Thyroid gland (tissue), 7 donors: Measurements from ENCODE around the gene PLPP3.

DNA sequence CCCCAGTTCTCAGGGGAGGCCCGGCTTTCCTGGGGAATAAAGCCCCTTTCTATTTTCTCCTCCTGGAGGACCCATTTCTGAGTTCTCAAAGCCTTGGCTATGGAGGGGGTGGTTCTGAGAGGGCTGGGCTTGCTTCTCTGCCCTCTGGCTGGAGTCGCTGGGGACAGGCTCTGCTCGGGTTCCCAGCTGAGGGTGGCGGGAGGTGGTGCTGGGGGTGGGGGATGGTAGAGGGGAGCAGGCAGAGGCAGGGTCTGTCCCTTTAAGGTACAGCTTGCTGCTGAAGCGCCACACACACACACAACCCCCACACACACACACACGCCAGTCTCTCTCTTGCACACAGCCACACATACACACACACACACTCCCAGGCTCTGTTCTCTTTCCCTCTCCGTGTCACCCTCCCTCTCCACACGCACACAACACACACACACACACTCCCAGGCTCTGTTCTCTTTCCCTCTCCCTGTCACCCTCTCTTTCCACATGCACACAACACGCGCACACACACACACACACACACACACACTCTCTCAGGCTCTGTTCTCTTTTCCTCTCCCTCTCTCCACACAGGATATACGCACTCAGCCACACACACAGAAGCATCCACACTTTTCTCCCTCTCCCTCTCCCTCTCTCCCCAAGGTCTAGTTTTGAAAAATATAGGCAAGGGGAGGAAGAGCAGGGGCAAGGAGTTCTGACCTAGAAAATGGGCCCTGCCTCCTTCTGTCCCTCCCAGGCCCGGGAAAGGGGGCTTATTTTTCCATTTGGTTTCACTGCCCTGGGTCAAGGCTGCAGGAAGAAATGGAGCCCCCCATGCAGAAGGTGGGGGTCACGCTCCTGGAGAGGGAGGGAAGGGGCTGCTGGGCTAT lies 71.9 kb upstream of the ACOT11 start:
- PRO-cap, 2 experiments, result no peak in any of the 2 experiments
- RAMPAGE, long total RNA, 5 experiments, result no peak in any of the 5 experiments

GRCh38 chr1:54790643-54791124 lies 10.4 kb downstream of the TTC22 start:
- PRO-cap, 2 experiments, result no peak in any of the 2 experiments
- RAMPAGE, long total RNA, 5 experiments, result no peak in any of the 5 experiments

- PRO-cap, 2 experiments, result no peak in any of the 2 experiments
- RAMPAGE, long total RNA, 5 experiments, result no peak in any of the 5 experiments
Observed at GRCh38 chr1:54794339-54795262, 6.5 kb downstream of the TTC22 start.

GRCh38 chr1:54798746-54799793 lies 2.1 kb downstream of the TTC22 start:
- PRO-cap, 2 experiments, result no peak in any of the 2 experiments
- RAMPAGE, long total RNA, 5 experiments, result no peak in any of the 5 experiments

DNA sequence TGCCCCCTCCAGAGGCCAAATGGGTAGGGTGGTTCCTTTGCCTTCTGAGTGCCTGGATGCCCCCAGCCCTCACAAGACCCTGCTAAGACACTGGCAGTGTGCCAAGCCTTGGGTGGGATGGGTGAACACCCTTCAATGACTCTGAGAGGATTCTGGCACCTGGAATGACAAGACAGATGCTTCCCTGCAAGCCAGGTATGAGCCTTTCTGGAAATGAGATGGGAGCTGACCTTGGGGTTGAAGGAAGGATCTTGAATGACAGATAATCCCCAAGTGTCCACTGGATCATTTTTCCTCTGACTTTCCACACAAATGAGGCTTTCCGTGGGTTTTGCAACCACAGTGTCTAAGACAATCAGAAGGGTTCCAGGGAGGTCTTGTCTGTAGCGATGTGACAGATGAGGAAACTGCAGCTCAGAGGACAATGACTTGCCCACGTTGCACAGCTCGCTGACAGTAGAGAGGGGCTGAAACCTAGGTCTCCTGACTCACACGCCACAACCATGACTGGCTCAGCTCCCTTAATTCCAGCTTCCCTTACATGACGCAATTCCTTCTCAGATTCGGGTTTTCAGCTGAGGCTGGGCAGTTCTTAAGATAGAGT lies 36.5 kb downstream of the DHCR24 start:
- PRO-cap, 2 experiments, result no peak in any of the 2 experiments
- RAMPAGE, long total RNA, 5 experiments, result no peak in any of the 5 experiments

- PRO-cap, 2 experiments, result peak in 1 of 2 experiments; most common minus-strand start chr1:55288316 (in 1)
- RAMPAGE, long total RNA, 5 experiments, result no peak in any of the 5 experiments
Observed at GRCh38 chr1:55287900-55288430, 72.8 kb upstream of the USP24 start.

- PRO-cap, 2 experiments, result no peak in any of the 2 experiments
- RAMPAGE, long total RNA, 5 experiments, result no peak in any of the 5 experiments
Observed at GRCh38 chr1:56062485-56063032, 516.8 kb downstream of the PLPP3 start.

GRCh38 chr1:56073487-56074386 lies 505.6 kb downstream of the PLPP3 start:
- PRO-cap, 2 experiments, result peak in 1 of 2 experiments; most common plus-strand start chr1:56074244 (in 1); most common minus-strand start chr1:56074026 (in 1)
- RAMPAGE, long total RNA, 5 experiments, result no peak in any of the 5 experiments

- PRO-cap, 2 experiments, result peak in 1 of 2 experiments; most common plus-strand start chr1:56081334 (in 1); most common minus-strand start chr1:56081170 (in 1)
- RAMPAGE, long total RNA, 5 experiments, result no peak in any of the 5 experiments
Observed at GRCh38 chr1:56080967-56081748, 498.2 kb downstream of the PLPP3 start.

DNA sequence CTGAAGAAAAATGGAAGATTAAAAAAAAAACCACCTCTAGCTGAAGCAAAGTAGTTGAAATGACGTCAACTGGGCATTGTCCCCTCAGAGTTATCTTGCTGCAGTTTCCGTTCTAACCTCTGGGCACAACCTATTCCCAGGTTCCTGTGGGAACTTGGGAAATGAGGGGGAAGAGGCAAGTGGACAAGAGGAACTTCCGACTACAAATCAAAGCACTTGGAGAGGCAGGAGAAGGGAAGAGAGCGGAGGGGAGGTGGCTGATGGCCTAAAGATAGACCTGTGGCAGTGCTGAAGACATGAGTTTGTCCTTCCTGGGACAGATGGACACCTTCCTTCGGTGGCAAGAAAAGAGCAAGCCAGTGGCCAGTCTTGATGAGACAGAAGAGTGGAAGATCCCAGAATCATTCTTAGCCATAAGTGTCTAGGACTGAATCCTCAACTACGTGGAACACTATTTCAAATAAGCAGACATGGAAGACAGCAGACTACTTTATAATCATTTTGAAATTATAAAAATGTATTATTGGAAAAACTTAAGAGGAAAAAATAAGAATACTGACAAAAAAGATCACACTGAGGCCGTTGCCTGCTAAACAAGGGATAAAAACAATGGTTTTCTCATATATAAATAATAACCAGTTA lies 66.1 kb downstream of the PLPP3 start:
- PRO-cap, 2 experiments, result peak in 1 of 2 experiments; most common plus-strand start position 215 of the sequence (in 1)
- RAMPAGE, long total RNA, 5 experiments, result no peak in any of the 5 experiments

DNA sequence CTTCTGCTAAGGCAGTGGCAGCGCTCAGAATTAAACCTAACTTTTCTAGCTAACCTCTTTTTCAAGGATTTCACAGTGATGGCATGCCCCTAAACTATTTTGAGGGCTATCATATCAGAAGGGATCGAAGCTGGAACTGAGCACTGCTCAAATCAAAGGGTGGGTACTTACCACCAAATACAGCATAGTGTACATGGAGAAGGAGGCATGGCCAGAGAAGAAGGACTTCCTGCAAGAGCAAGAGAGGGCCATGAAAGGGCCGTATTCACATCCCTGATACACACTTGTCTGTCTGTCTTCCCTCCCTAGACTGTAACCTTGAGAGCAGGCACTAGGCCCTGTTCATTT lies 55.7 kb downstream of the PLPP3 start:
- PRO-cap, 2 experiments, result no peak in any of the 2 experiments
- RAMPAGE, long total RNA, 5 experiments, result start-site peak on the minus strand in 2 of 5 experiments, centred at positions 190 to 192 of the sequence, 88 to 134 reads per replicate

DNA sequence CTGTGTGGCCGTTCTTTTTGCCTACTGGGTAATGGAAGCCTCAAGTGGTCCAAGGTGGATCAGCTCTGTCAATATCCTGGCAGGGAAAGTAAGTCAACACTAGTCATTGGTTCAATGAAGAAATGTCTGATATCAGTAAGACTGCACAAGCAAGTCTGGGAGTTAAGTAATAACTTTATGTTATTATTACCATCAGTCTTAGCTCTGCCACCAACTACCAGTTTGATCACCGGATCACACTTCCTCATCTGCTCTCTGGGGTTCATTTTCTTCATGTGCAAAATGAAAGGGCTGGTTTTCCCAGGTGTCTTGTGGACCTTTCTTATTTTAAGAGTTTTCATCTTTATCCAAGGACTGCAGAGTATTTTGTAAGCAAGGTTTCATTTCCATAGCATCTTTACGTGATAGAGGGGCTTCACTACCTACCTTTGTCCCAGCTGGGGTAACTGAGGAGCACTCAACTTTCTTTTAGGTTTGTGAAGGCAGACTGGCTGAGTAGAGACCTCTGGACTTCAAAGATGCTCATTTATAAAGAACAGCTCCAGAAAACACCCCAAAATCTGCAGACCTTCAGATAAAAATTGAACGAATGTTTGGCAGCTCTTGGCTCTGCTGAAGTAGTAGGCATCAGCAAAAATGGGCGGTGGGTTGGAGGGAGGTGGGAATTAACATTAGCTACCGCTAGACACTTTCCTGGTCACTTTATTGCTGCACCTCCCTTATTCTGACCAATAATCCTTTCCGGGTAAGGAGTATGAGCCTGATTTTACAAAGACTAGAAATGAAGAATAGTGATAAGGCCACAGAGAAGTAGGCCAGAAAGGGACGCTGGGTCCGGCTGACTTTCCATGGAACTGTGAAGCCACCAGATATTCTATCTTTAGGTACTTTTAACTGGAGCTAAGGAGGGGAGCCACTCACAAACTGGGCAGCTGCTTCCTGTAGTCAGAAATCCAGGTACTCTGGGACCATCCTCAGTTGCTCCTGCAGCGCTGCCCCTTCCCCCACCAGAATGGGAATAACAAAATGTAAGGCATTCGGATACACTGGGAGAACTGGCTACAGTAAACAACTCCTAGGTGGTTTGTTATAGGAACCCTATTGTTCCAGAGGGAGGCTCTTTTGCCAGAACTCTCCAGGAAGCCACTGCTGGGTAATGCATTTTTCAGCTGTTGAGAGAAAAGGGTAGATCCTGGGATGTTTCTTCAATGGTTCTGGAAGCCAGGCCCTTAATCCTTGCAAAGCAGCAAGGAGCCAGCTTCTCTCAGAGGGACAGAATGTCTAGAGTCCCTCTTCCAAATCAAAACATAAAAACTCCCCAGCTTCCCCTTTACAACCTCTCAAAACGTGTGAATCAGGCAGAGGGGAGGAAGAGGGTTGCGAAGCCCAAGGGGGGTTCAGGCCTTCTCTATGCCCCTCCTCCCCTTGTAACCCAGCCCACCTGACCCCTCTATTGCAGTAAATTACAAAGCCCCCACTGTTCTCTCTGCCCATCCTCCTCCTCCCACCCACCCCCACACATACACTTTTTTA lies 29.6 kb downstream of the PLPP3 start:
- PRO-cap, 2 experiments, result no peak in any of the 2 experiments
- RAMPAGE, long total RNA, 5 experiments, result no peak in any of the 5 experiments

DNA sequence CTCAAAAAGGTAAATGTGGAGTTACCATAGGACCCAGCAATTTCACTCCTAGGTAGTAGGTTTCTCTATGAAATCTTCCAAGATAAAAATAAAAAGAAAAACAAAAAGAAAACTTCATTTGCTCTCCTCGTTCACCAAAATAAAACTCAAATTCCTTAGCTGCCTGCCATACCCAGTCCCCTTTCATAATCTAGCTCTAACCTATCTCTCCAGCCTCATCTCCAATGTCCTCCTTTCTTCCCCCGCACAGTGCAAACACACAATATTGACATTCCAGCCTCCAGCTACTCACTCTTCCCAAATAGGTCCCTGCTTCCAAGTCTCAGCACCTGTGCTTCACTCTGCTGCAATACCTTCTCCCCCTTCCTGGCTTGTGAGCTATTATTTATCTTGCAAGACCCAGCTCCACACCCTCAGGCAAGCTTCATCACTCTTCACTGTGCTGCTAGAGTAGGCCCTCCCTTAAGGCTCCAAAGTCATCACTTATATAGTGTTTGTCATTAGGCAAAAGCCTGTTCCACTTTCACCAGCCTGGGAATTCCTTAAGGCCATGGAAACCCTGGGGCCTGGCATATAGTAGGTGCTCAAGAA lies 9.7 kb downstream of the PLPP3 start:
- PRO-cap, 2 experiments, result peak in 1 of 2 experiments; most common minus-strand start position 346 of the sequence (in 1)
- RAMPAGE, long total RNA, 5 experiments, result no peak in any of the 5 experiments

DNA sequence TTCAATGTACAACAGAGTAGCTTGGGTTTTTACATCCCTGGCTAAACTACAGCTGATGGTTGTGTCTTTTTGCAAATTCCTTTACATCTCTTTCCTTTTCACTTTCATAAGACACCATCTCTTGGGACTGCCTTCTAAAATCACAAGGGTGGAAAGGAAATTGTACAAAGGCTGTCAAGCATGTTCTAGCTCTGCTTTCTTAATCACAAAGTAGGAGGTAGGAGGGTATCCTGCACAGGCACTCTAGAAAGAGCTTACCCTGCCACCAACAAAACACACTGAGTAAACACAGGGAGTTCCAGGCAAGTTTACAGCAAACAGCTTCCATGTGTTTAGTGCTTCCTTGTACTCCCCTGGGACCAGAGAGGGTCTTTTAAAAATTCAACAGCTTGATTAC lies 2.5 kb downstream of the PLPP3 start:
- PRO-cap, 2 experiments, result peak in 2 of 2 experiments; most common plus-strand start position 274 of the sequence (in 1); most common minus-strand start position 6 of the sequence (in 1)
- RAMPAGE, long total RNA, 5 experiments, result no peak in any of the 5 experiments

DNA sequence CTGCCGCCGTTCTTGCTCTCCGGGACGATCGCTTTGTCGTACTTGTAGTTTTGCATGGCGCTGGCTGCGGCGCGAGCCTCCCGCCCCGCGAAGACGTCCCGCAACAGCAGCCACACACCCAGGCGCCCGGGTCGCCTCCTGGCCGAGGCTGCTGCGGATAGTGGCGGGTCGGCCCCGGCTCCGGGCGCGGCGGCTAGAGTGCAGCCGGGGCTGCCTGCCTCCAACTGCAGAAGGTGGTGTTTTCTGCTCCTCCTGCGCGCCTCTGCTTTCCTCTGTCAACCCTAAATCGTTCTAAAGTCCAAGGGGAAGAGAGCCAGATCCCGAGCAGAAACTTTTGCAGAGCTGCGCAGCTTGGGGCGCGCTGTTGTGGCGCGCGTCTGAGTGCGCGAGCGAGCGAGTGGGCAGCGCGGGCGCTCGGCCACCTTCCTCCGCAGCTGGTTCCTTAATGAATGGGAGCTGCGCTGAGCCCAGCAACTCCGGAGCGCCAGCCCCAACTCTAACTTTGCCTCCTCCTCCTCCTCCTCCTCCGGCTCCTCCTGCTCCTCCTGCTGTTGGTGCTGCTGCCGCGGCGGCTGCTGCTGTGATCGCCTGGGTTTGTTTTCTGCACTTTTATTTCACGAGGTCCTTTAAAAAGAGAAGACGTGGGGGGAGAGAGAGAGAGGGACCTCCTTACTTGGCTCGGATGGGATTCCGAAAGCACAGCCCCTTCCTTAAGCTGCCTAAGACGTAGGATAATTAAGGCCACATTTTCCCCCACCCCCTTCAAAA lies at the start of gene PLPP3:
PLPP3 (minus strand) TSS at position 603 of the 768 bp plus-strand sequence.
- PRO-cap, 2 experiments, result peak in 2 of 2 experiments; most common minus-strand start position 586 of the sequence (in 2)
- RAMPAGE, long total RNA, 5 experiments, result start-site peak on the minus strand in 3 of 5 experiments, centred at positions 92 to 693 of the sequence, 76 to 2,958 reads per replicate

DNA sequence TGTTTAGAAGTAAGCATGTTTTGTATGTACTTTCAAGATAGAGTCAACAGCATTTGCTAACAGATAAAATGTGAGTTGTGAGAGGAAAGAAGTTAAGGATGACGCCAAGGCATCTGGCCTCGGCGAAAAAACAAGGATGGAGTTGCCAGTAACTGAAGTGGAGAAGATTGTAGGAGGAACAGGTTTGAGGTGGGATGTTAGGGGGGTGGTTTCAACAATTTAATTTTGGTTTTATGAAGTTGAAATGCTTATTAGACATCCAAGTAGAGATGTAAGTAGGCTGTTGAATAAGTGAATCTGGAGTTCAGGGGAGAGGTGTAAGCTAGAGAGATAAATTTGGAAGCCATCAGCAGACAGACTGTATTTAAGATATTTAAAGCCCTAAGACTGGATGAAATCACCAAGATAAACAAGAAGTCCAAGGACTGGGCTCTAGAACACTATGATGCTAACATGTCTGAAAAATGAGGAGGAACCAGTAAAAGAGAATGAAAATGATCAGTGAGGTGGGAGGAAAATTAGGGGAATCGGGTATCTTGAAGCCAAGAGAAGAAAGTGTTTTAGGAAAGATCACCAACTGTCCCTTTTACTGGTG lies 39.0 kb downstream of the PRKAA2 start:
- PRO-cap, 2 experiments, result no peak in any of the 2 experiments
- RAMPAGE, long total RNA, 5 experiments, result no peak in any of the 5 experiments

DNA sequence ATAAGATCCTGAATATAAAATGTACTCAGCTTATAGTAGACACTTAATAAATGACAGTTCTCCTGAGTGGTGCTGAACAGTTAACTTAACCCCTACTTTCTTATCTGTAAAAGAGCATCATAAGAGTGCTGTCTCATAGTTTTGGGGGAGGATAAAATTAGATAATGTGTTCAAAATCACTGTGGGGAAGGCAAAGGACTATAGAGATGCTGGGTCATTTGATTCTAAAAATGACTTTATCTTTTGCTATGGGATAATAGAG lies 632 bp downstream of the C8A start:
- PRO-cap, 2 experiments, result no peak in any of the 2 experiments
- RAMPAGE, long total RNA, 5 experiments, result no peak in any of the 5 experiments

- PRO-cap, 2 experiments, result no peak in any of the 2 experiments
- RAMPAGE, long total RNA, 5 experiments, result no peak in any of the 5 experiments
Observed at GRCh38 chr1:56897178-56897578, 42.6 kb downstream of the C8A start.

DNA sequence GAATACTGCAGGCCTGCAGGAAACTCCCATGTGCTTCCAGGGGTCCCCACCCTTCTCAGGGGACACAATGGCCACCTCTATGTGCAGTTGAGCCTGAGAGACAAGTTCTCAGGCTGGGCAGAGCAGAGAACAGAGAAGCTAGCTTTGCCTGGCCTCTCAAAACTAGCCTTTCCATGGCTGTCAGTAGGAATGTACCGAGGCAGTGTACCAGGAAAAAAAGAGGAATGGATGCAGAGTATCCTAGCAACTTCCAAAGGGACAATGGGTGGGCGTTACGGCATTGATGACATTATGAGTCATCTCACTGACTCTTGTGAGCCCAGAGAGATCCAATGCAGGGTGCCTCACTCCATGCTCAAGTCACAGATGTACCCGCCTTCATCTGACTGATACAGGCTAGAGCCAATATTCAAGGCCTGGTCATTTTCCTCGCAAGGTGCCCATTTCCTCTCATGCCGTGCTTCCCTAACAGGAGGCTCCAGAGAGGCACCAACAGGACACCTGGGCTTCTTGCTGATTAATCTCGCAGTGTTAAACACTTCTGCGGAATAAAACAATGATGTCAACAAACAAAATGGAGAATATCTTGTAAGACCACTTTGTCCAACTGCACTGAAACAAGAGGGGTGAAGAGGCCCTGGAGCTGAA lies 51.4 kb upstream of the C8B start:
- PRO-cap, 2 experiments, result no peak in any of the 2 experiments
- RAMPAGE, long total RNA, 5 experiments, result no peak in any of the 5 experiments

GRCh38 chr1:57230633-57231136 lies 193.2 kb downstream of the DAB1 start:
- PRO-cap, 2 experiments, result no peak in any of the 2 experiments
- RAMPAGE, long total RNA, 5 experiments, result no peak in any of the 5 experiments